RPMI7951 (cell line): ENCODE results near the genes HHLA2 and DPPA2.

DNA sequence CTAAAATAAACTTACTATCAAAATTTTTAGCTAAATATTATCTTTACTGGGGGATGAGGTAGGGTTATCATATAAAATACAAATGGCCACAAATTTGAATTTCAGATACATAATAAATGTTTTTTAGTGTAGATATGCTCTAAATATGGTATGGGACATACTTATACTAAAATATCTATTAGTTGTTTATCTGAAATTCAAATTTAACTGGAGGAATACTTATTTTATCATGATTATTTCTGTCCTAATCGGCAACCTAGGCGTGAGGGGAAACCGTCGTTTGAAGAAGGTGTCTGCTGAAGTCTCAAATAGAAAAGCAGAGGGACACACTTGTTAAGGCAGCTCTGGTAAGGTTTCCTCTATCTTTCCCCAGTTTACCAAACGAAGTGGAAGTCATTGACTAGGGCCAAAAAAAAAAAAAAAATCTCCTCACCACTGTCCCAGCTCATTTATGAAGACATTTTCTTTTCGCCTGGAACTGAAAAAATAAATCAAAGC is 238.4 kb downstream of the ZPLD1 start:
- RAMPAGE, long total RNA = no peak

- RAMPAGE, long total RNA = no peak
Observed at GRCh38 chr3:104132956-104133403, 1233.7 kb upstream of the ALCAM start.

GRCh38 chr3:104909193-104909702 is 457.5 kb upstream of the ALCAM start:
- RAMPAGE, long total RNA = no peak

DNA sequence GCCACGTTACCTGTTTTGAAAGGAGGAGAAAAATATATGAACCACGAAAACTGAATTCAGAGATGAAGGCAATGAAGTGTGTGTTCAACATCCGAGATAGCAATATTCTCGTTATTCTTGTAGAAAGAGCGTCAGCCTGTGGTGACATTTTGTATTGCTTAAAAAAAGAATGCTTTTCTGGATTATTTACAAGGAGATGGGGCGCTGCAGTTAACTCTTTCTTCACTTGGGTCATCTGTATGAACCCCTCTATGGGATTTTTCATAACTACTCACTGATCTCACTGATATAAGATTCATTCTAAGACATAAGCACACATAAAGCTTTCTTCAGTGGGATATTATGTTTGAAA is 3.1 kb downstream of the ALCAM start:
- RAMPAGE, long total RNA = no peak

- RAMPAGE, long total RNA = no peak
Observed at GRCh38 chr3:105823744-105824825, 44.7 kb downstream of the CBLB start.

DNA sequence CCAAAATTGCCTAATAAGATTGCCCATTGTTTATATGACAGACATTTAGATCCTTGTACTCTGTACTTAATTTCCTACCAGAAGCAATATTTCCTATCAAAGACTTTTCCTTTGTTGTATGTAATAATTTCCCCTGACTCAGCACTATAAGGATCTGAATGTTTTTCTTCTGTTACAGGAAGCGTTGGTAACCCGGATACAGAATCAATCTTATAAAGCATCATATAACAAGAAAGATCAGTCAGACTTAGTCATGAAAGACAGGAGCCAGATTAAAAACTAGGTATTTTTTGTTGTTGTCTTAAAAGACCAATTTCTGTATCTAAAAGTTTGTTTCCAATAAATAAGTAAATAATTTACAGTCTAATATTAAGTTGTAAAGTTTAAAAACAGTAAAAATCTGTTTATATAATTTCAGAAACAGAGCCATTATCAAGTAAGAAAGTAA is 38.5 kb downstream of the CBLB start:
- RAMPAGE, long total RNA = no peak

- RAMPAGE, long total RNA = no peak
Observed at GRCh38 chr3:105830848-105831670, 37.8 kb downstream of the CBLB start.

DNA sequence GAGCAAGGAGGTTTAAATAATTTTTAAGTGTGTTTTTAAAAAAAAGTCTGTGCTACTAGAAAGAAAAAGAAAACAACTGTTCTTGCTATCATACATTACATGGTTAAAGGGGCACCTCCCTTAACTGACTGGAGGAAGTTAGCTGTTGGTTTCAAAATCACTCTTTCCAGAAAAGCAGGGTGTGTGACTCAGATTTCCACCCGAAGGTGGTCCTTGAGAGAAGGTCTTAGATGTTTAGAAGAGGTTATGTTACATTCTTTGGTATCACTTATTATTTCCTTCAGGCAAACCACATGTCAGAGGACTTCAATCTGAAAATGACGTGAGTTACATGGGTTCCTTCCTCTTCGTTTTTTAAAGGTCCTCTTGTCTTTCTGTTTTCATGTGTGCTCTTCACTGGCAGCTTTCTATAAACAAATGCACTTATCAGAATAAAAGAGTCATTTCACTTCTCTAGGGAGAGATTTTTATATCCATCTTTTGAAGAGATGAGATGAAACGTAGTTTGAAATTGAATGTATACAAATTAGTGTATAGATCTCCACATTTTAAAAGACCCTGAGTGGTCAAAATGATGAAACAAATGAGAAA is 308.0 kb upstream of the CBLB start:
- RAMPAGE, long total RNA = no peak

- RAMPAGE, long total RNA = no peak
Observed at GRCh38 chr3:106479639-106479935, 610.8 kb upstream of the CBLB start.

DNA sequence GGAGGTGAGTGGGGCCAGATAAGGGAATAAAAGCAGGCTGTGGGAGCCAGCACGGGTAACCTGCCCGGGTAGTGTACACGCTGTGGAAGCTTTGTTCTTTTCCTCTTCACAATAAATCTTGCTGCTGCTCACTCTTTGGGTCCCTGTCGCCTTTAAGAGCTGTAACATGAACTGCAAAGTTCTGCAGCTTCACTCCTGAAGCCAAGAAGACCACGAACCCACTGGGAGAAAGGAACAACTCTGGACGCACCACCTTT is 732.9 kb upstream of the CCDC54 start:
- RAMPAGE, long total RNA = no peak

GRCh38 chr3:106912857-106913786 is 464.1 kb upstream of the CCDC54 start:
- RAMPAGE, long total RNA = no peak

- RAMPAGE, long total RNA = no peak
Observed at GRCh38 chr3:107772493-107773467, 250.0 kb downstream of the BBX start.

GRCh38 chr3:107800573-107801311 is 278.0 kb downstream of the BBX start:
- RAMPAGE, long total RNA = no peak

DNA sequence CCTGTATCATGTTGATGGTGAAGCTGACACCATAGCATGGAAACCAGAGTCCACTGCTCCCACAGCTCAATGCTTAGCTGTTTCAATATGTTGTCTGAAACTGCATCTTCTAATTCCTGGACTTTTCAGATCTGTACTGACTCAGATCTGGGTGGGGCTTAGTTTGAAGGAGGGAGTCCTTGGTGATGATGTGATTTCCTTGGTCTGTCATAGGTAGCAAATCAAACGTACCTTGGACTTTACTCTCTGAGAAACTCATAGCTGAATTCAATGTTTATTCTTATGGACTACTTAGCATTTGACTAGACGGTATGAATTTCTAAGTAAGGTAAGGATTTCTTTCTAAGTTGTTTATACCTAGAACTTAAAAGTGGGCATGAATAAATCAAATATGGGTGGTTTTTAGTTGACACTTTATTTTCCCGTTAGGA is at the start of gene HHLA2:
Gene HHLA2 (plus strand): TSS at position 277 of the 431 bp plus-strand sequence.
- RAMPAGE, long total RNA = no peak

- RAMPAGE, long total RNA = no peak
Observed at GRCh38 chr3:108602441-108603429, 13.2 kb downstream of the DZIP3 start.

- RAMPAGE, long total RNA = no peak
Observed at GRCh38 chr3:109316092-109316978, at the start of gene DPPA2. Gene DPPA2, minus strand, starts transcription at chr3:109316517.

- RAMPAGE, long total RNA = no peak
Observed at GRCh38 chr3:109336287-109336965, 920 bp downstream of the DPPA4 start.

DNA sequence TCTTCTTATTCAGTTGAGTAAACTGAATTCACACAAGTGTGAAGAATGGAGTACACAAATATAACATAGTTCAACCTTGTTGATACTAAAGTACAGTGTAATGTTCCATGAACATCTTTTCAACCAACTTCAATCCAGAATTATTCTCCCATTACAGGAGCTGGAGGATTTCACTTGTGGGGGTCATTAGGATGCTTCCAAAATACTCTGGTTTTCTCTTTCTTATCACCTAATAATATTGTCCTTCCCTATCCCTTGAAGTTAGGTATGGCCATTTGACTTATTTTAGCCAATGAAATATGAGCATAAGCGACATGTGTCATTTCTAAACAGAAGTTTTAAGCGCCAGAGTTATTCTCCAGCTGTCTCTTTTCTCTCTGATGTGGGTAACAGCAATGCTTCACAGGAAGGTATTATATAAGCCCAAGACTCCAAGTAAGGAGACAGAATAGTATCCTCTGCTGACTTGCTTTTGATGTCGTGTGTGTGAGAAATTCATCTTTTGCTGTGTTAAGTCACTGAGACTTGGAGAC is 224.8 kb upstream of the NECTIN3 start:
- RAMPAGE, long total RNA = no peak

- RAMPAGE, long total RNA = no peak
Observed at GRCh38 chr3:110888350-110889590, 182.8 kb upstream of the NECTIN3 start.

GRCh38 chr3:111133517-111134671 is 62.3 kb downstream of the NECTIN3 start:
- RAMPAGE, long total RNA = no peak